ENCODE measurements around the gene ZSWIM4.

DNA sequence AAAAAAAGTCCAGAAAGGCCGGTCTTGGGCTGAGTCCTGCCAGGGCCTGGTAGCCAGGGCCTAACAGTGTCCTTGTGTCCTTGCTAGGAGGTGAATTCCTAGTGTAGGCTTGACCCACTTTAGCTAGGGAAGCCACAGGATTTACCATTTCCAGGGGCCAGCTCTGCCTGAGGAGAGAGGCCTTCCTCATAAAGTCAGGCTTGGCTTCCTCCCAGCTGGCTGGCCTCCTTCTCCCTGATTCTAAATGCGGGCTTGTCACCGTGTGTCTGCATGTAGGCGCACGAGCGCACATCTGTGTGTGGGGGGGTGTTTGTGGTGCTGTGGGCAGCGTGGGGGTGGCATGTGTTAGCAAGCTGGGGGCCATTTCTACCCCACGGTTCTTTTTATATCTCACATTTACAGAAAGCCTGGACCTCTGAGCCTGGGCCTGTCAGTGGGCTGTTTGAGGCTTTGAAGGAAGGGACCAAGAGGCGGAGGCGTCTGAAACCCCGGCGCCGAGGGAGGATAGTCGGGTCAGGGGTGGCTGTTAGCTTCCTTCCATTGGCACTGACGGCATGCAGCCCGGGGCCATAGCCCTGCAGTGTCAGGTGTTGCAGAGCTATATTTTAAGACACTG is 31.7 kb downstream of the IER2 start:
- RRBS: 76% methylated on average over 6 of the region's 16 CpGs

DNA sequence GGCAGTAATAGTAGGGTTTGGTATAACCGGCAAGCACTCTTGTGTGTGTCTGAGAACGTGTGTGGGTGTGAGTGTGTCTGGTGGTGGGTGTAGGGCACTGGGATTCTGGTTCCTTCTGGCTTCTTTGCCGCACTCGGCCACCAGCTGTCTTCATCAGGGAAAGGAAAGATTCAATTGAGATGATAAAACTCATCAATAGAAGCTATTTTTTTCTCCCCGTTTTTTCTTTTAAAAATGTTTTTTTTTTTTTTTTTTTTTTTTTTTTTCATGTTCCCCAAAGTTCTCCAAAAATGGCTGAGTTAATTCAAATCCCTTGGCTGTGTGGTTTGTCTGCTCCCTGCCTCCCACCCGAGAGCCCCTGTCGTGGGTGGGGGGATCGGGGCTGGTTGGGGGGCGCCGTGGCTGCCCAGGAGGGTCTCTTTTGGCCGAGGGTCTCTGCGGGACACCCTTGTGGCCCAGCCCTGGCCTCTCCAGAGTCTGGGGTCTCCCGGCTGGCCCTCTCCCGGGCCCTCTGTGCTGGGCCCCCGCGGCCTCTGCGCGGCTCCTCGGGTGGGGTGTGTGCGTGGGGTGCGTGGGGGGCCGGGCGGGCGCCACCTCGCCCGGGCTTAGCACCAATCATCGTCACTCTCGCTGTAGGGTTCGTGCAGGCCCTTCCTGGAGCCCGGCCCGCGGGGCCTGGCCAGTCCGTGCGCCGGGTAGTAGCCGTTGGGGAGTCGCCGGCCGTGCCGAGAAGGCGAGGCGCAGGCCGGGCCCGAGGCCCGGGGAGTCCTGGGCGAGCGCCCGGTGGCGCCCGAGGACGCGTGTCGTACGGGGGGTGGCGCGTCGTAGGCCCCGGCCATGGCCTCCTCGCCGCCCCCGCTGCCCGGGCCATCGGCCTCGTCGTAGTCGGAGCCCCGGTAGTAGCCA is 56.8 kb downstream of the IER2 start:
- RRBS: 97% methylated on average over 24 of the region's 67 CpGs

- RRBS: 52% methylated on average over 9 of the region's 28 CpGs
Observed at GRCh38 chr19:13505529-13506105, 662 bp downstream of the CACNA1A start.

DNA sequence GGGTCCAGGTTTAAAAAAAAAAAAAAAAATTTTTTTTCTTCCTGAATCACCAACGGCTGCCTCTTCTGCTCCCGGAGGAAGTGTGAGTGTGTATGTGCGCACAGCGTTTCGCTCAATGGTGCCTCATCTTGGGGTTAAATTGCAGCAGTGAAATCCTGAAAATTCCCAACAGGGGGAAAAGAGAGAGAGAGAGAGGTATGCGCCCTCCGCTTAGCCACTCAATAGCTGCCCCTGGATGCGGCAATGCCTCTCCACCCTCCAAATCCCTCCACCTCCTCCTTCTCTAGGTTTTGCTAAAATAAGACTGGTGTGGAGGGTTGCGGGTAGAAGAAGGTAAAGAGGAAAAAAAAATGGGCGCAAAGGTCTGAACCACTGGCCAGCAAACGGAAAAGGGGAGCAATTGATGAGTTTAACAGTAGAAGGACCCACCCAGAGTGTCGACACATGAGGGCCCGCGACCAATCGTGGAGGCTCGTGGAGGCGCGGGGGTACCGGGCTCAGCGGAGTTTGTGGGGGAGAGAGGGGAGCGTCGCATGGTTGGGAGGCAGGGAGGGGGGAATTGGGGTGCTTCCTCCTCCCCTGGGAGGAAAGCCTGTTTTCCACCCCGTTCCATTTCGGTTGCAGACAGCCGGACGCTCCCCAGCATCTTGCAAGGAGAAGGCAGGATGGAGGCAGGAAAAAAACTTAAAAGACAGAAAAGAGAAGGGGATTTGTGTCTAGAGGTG is 935 bp upstream of the CACNA1A start:
- RRBS: no CpG with 5 or more reads among the region's 26 CpGs

GRCh38 chr19:13599942-13600403 is 93.7 kb upstream of the CACNA1A start:
- RRBS: 92% methylated on average over 6 of the region's 14 CpGs

DNA sequence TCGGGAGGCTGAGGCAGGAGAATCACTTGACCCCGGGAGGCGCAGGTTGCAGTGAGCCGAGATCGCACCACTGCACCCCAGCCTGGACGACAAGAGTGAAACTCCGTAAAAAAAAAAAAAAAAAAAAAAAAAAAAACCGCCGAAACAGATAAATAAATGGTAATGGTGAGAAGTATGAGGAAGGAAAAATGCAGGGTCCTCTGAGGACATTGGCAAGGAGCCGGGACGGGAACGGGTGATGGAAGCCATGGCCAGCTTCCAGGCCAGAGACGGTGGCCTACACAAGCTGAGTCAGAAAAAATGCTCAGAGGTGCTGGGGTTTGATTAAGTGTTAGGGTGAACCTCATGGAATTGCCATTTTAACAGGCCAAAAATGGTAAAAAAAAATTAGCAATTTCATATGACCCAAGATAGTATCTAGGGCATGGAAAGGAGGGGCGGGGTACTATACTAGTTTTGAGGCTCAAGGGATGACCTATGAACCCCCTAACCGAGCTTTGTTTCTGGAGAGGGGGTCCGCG is 851 bp upstream of the ZSWIM4 start:
- RRBS: no CpG with 5 or more reads among the region's 17 CpGs

DNA sequence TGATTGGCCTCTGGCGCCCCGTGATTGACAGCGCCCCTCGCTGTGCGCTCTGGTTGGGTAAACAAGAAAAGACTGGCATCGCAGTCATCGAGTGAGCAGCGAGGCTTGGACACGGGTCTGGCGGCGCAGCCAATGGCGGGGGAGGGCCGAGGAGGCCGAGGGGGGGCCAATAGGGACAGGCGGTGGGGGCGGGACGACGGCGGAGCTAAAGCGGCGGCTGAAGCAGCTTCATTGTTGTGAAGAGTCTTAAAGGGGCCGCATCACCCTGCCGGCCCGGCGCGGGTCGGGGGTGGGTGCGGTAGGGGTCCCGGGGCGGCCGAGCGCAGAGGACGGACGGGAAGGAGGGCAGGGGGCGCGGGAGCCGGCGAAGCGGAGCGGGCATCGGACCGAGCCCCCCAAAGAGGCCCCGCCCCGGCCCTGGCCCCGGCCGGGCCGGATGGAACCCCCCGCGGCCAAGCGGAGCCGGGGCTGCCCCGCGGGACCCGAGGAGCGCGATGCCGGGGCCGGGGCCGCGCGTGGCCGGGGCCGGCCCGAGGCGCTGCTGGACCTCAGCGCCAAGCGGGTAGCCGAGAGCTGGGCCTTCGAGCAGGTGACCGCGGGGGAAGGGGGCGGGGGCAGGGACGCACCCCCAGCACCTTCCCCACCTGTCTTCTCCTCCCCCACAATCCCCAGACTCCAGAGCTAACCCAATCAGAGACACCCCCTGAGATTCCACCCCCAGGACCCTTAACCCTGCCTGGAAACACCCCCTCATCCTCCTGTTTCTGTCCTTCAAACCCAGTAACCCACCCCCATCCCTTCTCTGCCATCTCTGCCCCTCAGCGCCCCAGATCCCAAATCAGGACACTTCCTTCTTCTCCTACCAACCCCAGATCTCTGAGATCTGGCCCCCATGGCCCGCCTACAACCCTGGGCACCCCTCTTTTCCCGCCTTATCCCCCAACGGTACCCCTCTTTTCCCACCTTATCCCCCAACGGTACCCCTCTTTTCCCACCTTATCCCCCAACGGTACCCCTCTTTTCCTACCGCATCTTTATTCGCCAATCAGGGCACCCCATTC is at the start of gene ZSWIM4:
Gene ZSWIM4, plus strand, starts transcription at position 231 of the 1,061 bp plus-strand sequence.
- RRBS: 1% methylated on average over 21 of the region's 81 CpGs

GRCh38 chr19:13842433-13843255 is 34.3 kb upstream of the NANOS3 start:
- RRBS: 1% methylated on average over 59 of the region's 92 CpGs

- RRBS: 8% methylated on average over 5 of the region's 39 CpGs
Observed at GRCh38 chr19:13846567-13847641, 30.0 kb upstream of the NANOS3 start.

DNA sequence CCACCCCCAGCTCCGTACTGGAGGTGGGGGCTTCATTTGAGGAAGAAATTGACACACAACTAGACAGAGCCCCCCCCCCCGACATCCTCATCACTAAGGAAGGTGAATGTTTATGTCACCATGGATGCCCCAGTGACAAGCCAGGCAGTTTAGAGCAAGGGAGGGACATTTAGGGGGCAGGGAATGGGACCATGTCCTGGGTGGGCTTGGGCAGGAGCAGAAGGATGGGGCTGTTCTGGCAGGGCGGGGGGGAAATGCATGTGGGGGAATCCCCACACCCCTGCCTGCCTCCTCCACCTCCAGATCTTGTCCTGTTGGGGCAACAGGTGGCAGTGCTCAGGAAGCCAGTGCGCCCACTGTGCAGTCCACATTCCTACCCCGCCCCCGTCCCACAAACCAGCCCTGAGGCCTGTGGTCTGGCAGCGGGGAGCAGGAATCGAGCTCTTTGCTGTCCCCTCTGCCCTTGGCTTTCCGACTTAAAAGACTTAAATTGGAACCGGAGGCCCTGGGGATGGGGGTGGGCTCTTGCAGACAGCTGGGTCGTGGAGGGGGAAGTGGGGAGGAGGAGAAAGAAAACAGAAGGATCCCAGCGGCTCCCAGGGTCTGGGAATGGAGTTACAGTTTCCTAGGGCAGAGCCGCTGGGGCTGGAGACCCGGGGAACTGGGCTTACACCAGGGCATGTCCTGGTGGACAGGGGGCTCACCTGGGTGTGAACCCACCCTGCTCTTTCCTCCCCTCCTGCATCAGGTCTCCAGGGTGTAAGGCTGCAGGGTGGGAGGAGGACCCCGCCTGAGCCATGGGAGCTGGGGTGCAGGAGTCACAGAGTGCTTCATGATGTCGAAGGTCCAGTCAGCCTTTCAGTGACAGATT is 4.3 kb downstream of the NANOS3 start:
- RRBS: no CpG with 5 or more reads among the region's 16 CpGs

DNA sequence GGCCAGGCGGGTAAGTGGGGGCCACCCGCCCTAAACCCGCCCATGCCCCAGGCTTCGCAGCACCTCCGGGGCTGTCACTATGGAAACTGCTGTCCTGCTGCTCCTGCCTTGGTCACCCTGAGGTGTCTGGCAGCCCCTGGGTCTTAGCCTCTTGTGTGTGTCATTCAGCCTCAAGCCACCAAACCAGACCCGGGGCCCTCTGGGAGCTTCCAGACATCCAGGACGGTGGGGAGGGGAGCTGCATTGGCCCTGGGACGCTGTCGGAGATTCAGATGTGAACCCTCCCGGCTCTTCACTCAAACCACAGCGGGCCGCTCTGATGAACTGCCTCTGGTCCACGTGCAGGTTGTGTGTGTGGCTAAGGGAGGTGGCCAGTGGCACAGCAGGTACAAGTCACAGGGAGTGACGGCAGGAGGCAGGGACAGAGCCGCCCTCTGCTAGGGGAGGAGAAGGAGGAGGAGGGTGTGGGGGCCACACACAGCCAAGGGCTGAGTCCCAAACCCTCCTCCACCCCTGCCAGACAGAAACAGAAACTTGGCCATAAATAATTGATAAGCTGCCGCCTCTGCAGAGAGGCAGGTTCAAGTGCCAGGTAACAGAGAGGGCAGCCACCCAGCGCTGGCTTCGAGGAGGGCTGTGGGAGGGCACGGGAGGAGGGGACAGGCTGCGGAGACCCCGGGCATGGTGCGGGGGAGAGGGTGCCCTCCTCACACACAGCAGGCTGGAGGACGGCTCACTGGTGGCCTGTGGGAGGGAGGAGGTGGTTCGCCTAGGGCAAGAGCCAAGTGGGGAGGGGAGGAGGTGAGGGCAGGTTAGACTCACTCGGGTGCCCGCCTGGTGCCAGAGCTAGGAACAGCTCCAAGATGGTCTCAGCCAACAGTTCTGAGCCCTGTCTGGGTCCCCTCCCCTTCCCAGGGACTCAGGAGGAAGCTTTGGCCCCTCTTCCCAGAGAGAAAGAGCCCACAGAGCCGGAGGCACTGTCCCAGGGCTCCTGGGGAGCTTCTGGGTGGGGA is 8.1 kb downstream of the NANOS3 start:
- RRBS: 58% methylated on average over 5 of the region's 27 CpGs

DNA sequence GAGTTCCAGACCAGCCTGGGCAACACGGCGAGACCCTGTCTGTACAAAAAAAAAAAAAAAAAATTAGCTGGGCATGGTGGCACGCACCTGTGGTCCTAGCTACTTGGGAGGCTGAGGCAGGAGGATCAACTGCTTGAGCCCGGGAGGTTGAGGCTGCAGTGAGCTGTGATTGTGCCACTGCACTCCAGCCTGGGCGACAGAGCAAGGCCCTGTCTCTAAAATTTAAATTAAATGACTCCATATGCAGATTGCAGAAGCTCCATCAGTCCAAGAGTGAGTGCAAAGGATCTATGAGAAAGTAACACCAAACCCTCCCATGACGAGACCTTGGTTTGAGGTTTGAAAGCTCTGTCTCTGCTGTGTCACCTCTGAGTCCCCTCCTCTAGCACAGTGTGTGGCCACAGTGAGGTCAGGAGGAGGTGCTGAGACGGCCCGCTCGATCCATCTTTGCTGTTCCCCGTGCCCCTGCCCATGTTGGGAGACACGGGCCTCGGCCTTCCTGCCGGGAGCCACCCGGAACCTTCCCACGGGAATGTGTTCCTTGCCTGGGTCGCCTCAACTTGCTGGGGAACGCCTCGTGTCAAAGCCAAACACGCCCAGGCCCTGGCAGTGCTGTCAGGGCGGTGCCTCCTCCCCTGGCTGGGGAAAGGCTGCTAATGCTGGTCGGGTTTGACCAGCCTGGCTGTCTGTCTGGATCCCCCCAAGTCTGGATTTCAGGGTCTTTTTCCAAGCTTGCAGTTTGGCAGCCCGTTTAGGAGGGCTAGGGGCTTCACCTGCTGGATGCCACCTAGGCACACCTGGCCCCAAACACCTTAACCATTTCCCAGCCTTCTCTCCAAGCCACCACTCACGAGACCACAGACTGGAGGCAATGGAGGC is 10.1 kb downstream of the NANOS3 start:
- RRBS: no CpG with 5 or more reads among the region's 23 CpGs

DNA sequence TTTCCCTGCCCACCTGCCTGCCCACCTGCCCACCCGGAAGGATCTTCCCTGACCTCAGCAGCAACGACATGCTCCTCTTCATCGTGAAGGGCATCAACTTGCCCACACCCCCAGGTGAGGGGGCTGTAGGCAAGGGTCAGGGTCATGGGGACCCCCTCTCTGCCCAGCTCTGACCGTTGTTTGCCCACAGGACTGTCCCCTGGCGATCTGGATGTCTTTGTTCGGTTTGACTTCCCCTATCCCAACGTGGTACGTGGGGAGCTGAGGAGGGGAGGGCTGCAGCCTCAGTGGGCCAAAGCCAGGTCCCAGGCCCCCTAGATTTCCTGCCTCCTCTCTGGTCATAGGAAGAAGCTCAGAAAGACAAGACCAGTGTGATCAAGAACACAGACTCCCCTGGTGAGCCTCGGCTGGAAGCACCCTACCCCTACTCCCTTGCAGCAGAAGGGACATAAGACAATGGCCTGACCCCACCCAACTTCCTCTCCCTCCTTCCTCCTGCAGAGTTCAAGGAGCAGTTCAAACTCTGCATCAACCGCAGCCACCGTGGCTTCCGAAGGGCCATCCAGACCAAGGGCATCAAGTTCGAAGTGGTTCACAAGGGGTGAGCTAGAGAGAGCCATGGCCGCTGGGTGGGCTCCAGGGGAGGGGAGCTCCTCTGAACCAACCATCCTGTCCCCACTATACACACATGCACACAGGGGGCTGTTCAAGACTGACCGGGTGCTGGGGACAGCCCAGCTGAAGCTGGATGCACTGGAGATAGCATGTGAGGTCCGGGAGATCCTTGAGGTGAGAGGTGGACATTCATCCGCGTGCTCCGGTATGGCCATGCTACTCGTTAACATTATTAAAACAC is 11.5 kb downstream of the PODNL1 start:
- RRBS: 92% methylated on average over 2 of the region's 20 CpGs

DNA sequence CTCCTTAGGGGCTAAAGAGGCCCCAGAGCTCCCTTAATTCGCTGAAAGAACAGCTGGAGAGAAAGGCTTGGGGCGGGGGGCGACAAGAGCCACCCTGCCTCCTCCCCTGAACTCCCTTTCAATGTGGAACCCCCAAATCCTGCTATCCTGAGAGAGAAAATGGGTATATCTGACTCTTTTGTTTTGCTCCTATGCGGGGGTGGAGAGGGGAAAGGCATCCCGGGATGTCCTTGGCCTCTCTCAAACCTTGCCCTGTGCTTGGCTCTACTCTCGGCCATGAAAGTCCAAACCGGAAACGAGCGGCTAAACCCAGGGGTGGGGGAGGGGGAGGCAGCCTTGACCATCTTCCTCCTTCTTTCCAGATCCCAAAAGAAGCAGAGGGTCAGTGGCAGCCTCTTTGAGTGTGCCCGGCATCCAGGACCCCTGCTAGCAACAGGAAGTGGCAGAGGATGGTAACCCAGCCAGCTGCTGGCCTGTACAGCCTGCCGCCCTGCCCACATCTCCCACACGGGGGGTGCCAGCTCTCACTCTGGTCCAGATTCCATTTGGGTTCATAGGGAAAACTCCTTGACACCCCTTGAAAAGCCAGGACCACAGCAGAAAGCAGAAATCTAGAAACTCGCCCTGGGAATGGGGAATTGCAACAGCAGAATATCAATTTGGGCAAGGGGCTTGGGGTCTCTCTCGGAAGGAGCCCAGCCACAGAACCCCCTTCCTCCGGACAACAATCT is 4.5 kb downstream of the PRKACA start:
- RRBS: 63% methylated on average over 3 of the region's 15 CpGs

DNA sequence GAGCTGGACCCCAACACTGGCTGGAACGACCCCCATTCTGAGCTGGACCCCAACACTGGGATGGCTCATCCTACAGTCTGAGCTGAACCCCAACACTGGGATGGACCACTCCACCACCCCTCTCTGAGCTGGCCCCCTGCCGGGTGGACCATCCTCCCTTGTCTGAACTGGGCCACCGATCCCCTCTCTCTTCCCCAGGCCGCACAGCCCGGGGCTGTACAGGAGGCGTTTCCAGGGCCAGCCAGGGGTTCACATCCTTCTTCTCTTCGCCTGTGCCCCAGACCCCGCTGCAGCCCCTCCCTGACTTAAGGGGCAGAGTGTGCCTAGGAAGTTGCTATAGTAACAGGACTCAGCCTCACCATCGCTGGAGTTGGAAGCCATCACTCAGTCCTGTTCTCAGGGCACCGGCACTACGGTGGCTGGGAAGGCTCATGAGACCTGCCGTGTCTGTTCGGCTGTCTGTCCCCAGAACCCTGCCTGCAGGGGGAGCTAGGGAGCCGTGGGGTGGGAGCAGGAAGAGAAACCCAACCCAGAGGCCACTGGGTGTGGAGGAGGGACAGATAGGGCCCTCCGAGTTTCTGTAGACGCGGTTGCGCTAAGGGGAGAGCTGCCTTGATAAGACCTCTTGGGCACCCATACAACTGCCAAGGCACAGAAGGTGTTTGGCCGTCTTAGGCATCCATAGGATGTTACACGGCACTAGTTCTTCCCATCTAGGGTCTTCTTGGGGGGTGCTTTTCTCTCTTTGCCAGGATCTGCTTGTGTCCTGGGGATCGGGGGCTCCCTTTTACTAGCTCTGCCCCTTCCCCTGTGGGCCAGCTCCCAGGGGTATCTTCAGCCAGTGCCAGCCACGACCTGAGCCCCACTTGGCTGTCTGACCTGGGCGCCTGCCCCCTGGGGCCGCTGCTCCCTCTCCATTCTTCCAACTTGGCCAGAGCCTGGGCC is 3.5 kb downstream of the PRKACA start:
- RRBS: 95% methylated on average over 4 of the region's 24 CpGs

GRCh38 chr19:14381964-14382607 is 842 bp downstream of the ADGRE5 start:
- RRBS: no CpG with 5 or more reads among the region's 13 CpGs

- RRBS: no CpG with 5 or more reads among the region's 13 CpGs
Observed at GRCh38 chr19:14404222-14404855, 14.8 kb downstream of the DDX39A start.

- RRBS: 45% methylated on average over 11 of the region's 56 CpGs
Observed at GRCh38 chr19:14405388-14406478, 13.4 kb downstream of the DDX39A start.

DNA sequence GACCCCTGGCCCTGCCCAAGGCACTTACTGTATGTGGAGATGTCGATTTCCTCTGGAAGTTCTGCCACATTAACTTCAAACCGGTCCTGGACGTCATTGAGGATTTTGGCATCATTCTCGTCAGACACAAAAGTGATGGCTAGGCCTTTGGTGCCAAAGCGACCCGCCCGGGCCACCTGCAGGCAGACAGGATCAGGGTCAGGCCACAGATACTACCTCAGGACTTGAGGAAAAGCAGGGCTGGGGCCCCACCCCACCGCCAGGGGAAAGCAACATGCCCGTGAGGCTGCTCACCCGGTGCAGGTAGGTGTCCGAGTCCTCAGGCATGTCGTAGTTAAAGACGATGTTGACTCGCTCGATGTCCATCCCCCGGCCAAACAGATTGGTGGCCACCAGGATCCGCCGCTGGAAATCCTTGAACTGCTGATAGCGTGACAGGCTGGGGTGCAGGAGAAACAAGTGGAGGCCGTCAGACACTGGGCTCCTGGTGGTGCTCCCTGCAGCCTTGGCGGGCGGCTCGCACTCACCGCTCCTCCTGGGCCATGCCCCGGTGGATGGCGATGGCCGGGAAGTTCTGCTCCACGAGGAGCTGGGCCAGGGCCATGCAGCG is 10.0 kb downstream of the DDX39A start:
- RRBS: 89% methylated on average over 12 of the region's 29 CpGs

DNA sequence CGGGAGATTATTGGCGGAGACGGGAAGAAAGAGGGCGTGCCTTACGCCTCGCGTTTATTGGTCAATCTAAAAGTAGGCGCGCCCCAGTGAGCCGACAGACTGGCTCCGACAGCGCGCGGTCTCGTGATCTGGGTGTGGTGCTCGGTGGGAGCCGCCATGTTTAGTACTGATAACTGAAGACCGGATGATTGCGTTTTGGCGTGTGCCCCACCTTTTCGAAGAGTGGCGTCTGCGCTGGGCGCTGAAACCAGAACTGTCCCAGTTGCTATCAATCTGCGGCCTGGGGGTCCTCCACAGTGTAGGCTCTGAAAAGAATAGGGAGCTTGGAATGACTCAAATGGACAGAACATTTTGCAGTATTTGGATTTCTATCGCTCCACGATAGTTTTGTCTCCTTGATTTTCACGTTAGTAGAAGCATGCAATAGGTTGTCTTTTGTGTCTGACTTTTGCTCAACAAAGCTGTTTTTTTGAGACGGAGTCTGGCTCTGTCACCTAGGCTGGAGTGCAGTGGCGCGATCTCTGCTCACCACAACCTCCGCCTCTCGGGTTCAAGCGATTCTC is 393 bp upstream of the DDX39A start:
- RRBS: no CpG with 5 or more reads among the region's 34 CpGs